Pericardium fibroblast (primary cell): ENCODE results near the genes TRIM43 and ARID5A.

DNA sequence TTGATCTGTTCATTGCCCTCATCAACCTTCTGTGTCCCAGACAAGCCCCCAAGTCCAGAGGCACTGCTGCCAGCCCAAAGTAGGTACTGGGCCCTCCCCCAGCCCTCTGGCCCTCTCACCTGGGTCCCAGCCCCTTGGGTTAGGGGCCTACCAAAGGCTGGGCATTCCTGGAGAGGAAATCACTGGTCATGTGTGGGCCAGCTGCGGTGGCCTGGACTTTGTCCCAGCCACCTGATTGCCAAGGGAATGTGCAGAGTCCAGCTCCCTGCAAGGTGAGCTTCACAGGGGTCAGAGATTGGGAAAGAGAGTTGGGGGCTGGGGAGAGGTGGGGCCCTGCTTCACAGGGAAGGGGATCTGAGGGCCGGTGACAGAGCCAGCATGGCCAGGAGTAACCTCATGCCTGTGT lies 12.0 kb upstream of the FAHD2A start:
- RAMPAGE, long total RNA: no peak

DNA sequence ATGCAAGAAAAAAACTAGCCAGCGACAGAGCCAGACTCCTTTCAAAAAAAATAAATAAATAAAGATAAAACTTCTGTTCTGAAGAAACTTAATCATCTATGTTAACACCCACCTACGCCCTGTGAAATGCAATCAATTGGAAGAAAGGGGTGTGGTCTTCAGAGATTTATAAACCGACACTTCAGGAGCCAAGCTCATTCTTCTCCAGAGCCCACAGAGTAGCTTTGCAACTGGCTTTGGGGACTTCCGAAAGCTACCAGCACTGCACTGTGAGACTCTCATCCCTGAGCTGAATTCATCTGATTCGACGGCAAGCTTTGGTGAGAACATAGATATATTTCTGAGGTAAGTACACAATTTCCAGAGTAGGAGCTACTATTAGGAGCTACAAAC lies at the start of gene TRIM43:
TRIM43 (plus strand) TSS at position 197 of the 393 bp plus-strand sequence.
- RAMPAGE, long total RNA: no peak

DNA sequence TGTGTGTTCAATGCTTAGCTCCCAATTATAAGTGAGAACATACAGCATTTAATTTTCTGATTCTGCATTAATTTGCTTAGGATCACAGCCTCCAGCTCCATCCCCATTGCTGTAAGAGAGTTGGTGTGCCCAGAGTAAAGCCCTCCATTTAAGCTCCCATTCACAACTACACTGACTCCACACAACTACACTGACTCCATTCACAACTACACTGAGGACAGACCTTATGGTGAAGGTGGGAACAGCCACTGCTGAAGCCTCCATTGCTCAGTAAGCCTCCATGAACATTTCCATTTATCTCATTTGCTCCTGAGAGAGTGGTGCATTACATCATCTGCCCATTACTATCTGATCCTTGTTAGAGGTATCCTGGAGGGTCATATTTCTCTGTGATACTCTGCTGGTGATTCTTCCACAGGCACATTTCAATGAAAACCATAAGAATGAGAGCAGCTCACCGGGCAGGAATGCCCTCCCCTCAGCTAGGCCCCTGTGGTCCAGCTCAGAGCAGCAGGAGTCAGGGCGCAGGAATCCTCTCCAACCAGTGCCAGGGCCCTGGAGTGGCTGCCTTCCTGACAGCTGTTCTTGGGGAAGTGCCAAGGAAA lies 49.8 kb downstream of the TRIM43 start:
- RAMPAGE, long total RNA: no peak

- RAMPAGE, long total RNA: no peak
Observed at GRCh38 chr2:95830038-95831274, 161.2 kb downstream of the ANKRD36C start.

DNA sequence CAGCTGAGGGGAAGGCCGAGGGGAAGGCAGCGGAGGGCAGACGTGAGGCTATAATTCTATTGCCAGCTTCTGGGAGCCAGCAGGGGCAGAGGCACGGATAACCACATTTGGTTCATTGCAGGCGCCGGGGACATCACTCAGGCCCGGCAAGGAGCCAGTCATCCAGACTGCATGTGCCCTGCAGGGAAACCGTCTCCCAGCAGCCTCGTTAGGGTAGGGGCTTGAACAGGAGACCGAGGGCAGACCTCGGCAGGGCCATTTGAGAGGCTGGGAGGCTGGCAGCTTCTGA lies 24.9 kb downstream of the ADRA2B start:
- RAMPAGE, long total RNA: no peak

DNA sequence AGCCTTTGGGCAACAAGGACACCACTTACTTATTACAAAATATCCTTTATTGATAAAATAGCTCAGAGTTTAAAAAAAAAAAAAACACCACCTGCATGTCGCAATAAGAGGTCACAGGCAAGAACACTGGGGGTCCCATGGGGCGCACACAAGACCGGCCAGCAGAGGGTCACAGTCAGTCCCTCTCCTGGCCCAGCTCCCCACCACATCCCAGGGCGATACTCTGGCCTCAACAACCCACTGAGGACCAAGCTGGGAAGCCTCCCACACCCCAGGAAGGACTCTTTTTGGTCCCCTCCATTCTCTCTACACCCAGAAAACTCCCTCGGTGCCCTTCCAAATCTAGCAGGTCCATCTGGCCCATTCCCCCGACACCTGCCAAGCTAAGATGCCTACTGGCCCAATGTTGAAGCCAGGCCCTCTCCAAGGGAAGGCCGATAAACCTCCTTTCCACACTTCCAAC lies 3.5 kb downstream of the ADRA2B start:
- RAMPAGE, long total RNA: no peak

DNA sequence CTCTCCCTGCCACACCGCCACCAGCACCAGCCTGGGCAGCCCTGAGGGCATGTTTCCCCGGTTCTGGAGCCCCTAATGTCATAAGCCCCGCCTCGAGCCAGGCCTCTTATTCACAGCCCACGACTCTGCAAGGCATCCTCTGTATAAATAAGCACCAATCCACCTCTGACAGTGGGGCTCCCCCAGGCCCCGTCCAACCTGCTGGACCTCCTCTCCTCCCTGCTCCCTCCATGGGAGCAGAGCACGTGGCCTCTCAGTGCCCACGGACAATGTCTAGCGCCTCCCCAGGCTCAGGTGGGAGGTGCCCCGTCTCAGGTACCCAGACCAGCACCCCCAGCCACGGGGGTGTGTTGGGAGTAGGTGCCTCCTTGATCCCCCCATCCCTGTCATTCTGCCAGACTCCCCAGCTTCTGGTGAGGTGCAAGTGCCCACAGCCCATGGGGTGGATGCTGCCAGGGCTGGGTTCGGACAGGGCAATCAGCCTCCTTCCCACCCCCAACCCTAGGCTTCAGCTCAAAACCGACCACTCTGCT lies 1.4 kb upstream of the ADRA2B start:
- RAMPAGE, long total RNA: no peak

DNA sequence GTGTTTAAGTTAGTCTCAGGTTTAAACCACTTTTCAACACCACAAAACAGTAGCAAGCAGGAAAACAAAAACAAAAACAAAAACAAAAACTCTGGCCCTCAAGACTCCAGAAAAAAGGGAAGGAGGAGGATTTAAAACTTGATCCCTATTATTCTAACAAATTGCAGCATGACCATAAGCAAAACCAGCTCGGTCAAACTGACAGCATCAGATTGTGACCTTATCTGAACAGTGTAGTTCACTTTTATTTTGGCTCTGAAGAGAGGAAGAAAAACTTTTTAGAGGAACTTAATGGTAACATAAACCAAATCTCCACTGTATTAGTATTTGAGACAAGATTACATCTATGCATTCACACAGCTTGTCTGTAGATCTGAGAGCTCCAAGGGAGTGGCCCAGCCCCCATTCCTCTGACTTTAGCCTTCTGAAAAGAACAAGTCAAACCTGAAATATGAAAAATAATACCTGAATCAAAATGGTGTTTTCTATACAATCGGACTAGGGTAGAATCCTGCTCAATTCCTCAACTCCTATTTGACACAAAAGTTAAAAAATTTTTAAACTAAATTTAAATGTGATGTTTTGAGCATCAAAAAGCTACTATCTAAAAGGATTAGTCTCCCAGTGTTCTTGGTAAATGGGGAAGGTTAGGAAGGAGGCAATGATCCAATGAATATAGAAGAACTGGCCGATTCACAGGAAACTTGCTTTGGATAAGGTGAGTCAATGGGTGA lies 23.1 kb downstream of the STARD7 start:
- RAMPAGE, long total RNA: no peak

GRCh38 chr2:96246442-96247477 lies 19.0 kb downstream of the TMEM127 start:
- RAMPAGE, long total RNA: no peak

DNA sequence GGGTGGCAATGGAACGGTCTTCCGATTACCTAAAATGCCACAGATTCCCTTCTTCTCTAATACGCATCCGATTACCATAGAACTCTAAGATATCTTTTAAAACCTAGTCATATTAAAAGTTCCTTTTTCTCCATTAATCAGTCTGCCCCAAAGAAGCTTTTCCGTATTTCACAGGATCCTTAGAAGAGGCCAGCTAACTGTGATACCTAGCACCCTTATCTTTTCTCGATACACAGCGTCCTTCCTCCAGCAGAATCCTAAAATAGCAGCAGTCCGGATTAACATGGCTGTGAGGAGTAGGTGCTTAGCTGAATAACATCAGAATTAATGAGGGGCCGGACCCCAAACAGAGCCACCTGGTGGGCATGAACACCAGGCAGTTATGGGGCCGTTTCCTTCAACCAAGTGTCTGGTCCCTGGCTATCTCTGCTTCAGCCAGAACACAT lies 1.1 kb downstream of the TMEM127 start:
- RAMPAGE, long total RNA: no peak

DNA sequence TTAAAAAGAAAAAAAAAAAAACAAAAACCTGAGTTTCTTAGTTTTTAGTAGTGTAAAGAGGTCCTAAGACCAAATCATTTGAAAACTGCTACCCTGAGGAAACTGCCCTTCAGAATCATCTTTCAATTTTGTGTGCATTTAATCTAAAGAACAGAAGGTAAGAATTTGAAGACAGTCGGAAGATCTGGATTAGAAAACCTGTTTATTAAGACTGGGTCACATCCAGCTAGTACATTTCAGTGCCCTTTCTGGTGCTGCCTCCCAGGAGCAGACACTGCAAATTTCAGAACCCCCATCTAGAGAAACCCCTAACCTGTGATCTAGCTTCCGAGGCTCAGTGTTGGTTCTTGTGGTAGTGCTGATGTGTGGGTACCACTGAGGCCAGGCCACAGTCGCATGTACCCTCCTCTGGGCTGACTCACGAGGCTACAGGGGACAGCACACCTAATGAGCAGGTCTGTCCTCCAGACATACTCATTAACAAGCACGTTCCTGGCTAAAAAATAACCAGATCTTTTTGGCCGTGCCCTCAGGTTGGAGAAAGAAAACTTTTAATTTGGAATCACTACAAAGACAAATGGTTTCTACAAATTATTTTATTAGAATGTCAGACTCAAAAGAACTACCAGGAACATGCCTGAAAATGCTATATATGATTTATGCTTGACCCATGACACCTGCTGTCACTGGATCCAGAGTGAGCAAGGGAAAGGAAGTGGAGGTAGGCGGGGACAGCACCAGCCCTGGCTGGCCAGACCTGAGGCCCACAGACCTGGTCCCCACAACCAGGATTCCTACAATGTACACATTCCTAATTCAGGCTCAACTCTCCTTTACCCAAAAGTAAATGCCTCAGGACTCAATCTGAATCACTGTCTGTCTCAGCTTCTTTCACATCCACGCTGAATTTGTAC lies 8.4 kb downstream of the CIAO1 start:
- RAMPAGE, long total RNA: no peak

- RAMPAGE, long total RNA: no peak
Observed at GRCh38 chr2:96302964-96303502, 2.3 kb downstream of the SNRNP200 start.

DNA sequence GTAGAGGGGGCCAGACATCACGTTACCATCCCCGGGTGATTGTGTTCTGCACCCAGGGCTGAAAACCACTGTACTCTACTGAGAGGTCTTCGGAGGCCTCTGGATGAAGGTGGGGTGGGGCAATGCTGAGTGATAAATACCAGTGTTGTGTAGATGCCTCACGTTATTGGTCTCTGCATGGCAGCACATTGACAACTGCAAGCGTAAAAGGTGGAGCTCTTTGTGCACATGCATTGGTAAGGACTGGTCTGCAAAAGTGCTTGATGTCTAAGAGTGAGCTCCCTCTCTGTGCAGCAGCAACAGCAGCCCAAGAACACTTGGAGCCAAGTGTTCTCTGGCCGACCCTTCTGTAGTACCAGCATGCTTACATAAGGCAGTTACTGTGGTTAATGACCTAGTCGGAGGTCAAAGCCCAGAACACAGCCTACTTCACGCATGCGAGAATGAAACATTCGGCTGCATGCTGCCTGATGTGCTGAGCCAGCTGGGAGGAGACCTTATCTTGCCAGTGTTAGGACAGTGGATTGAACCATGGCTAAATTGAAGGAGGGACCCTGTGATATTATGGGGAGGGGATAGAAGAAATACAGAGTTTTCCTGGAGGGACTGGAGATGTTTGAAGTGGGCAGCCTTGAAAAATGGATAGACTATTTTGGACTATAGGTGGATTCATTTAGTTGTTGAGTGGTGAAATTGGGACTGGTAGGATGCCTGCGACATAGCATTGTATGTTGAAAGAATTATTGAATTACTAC lies 21.3 kb downstream of the NCAPH start:
- RAMPAGE, long total RNA: no peak

DNA sequence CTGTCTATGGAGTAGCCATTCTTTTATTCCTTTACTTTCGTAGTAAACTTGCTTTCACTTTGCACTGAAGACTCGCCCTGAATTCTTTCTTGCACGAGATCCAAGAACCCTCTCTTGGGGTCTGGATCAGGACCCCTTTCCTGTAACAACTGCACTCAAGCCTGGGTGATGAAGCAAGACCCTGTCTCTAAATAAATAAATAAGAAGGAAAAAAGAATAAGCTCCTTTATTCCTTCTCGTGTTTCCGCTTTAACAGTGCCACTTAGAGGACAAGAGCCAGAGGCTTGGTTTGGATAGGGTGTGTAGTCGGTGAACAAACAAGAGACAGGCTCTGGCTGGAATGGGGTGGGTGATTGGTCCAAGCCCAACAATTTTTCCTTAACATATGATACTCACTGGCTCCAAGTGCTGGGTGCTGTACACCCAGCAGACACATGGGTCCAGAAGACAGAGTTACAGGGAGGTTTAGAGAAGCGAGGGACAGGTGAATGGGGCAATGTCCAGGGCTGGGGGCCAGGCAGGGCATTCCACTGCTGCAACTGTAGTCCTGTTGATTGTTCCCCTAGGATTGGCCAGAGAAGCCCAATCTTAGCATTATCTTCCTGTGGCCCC lies 77.7 kb downstream of the NCAPH start:
- RAMPAGE, long total RNA: no peak

DNA sequence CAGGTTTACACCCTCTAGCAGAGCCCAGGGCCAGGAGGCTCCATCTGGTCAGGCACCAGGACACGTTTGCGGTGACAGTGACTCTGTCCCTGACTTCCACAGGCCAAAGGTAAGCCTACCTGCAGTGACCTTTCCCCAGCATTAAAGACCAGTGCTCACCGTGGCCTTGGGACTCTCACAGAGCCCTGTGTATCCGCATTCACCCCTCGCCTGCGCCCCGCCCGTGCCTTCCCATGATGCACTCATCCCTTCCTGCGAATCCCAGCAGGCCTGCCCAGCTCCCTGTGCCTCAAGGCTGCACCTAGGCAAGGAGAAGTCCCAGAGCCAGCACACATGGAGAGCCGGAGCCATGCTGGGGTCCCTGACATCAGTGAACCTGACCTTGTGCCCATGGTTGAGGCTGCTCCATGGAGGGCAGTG lies 3.2 kb downstream of the NEURL3 start:
- RAMPAGE, long total RNA: no peak

DNA sequence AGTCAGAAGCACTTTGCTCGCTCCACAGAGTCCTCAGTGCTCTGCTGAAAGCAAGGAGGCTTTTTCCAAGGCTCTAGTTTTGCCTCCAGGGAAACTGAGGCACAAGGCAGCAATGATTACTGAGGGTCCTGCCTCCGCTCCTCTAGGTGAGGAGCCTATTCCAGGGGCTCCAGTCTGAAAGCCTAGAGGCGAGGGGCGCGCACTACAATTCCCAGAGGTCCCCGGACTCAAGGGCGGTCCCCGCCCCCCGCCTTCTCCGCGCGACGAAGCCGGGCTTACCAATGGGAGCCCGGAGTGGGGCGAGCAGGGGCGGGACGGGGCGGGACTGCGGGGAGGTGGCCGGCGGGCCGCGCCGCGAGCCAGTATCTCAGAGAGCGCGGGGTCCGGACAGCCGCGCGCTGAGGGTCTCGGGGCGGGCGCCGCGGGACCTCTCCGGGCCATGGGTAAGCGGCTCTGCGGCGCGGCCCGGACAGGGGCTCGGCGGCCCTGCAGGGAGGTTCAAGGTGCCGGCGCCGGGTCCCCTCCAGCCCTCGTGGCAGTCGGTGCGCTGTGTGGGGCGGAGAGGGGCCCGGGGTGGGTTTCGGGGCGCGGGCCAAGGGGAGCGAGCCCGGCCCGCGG lies at the start of gene ARID5A:
ARID5A (plus strand) TSS at position 365 of the 618 bp plus-strand sequence.
- RAMPAGE, long total RNA: start-site peak on the plus strand centred at position 350 of the sequence, 41 bp wide, 41 and 27 reads in 2 replicates

- RAMPAGE, long total RNA: no peak
Observed at GRCh38 chr2:96537796-96538615, 1.5 kb downstream of the ARID5A start.

DNA sequence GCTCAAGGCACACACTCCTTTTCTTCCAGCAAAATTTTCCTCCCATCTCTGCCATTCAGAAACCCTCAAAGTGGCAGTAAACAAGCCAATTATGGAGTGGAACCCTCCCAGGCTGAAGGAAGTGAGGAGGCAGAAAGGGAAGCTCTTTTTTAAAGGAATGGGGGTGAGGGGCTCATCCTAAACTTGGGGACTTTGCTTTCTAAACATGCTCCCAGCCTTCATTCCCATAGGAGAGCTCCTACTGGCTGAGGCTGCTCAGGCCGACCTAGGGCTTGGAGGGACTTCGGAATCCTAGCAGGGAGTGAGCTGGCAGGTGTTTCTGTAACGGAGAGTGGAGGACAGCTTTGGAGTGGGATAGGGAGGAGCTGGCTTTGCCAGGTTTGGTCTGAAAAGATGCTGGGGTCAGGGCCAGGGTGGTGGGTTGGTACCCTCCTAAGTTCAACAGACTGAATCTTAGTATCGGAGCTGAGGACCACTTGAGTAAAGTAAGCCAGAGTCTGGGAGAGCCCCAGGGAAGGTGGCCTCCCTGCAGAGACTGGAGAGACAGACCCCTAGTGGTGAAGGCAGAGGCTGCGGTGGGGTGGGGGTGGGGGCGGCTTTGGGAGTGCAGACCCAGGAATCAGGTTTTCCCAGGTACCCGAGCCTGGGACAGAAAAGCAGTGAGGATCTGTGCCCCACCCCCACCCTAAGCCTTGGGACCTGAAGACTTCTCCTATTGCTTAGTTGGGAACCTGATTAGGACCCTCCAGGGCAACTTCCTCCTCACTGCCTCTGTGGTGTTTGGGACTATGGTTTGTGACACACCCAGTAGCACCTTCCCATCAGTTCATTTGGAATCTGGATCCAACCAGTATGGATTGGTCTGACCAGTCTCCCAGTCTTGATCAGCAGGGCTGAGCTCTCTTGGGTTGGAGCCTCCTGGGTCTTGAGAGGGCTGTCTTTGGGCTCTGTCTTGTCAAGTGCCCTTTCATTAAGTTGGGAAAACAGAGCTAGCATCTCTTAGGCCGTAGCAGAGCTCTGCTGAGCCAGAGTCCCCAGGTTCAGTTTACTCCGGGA lies 2.9 kb downstream of the CNNM4 start:
- RAMPAGE, long total RNA: no peak

GRCh38 chr2:96875792-96876833 lies 6.2 kb upstream of the SEMA4C start:
- RAMPAGE, long total RNA: no peak

DNA sequence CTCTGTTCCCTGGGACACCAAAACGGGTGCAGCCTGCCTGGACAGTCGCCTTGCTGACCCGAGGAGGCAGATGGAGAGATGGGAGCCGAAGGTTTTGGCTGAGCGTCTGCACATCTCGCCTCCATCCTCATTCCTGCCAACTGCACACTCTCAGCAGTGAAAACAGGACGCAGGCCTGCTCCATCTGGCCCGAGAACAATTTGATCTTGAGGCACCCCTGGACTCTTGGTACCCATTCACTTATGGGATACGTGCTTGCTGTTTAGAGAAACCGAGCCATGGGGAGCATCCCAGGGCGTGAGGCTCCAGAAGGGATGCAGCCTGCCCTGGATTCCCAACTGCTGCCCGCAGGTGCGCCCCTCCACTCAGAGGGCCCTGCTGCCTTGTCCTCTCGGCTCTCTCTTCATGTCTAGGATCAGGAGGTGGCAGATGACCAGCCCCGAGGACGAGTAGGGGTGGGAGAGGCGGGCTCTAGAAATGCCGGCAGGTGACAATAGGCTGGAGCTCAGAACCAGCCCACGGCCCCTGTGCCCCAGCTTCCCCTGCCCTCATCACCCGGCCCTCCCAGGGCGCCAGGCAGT lies 9.1 kb upstream of the SEMA4C start:
- RAMPAGE, long total RNA: no peak